Vein endothelial cell (primary cell): ENCODE measurements around a stretch of chr22.

GRCh38 chr22:28453555-28454233 is 225.9 kb downstream of the TTC28 start:
- CAGE, long polyA plus RNA: no peak

DNA sequence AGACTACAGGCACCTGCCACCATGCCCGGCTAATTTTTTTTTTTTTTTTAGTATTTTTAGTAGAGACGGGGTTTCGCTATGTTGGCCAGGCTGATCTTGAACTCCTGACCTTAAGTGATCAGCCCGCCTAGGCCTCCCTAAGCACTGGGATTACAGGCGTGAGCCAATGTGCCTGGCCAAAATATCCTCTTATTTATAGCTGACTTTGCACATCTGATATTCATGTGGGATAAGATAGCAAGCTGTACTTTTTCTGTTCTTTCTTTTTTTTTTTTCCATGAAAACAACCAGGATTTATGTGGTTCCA is 40.0 kb downstream of the CCDC117 start:
- CAGE, long polyA plus RNA: no peak

DNA sequence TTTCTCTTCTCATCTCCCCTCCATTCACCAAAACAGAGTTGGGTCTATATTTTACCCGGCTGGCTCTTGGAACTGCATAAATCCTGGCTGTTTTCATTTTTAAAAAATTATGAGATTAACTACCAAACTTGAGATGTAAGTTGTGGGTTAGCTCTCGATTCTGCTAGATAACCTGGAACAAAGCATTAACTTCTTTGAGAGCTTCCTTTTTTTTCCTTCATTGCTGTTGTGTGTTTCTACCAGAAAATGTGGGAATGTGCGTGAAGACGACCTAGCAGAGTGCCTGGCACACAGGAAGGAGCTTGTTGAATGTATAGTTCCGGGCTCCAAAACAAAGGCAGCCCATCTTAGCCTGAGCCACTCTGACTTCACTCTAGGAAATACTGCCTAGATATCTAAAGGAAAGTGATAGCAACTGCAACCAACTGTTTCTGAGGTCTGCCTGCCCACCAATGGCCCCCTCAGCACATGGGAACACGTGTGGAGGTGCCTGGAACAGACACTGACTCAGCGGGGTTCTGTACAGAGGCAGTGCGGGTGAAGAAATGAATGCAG is 42.5 kb downstream of the CCDC117 start:
- CAGE, long polyA plus RNA: no peak

GRCh38 chr22:28882338-28883040 is 883 bp upstream of the ZNRF3 start:
- CAGE, long polyA plus RNA: no peak

GRCh38 chr22:28892111-28892545 is 8.8 kb downstream of the ZNRF3 start:
- CAGE, long polyA plus RNA: no peak

- CAGE, long polyA plus RNA: no peak
Observed at GRCh38 chr22:28931831-28932593, 48.6 kb downstream of the ZNRF3 start.

DNA sequence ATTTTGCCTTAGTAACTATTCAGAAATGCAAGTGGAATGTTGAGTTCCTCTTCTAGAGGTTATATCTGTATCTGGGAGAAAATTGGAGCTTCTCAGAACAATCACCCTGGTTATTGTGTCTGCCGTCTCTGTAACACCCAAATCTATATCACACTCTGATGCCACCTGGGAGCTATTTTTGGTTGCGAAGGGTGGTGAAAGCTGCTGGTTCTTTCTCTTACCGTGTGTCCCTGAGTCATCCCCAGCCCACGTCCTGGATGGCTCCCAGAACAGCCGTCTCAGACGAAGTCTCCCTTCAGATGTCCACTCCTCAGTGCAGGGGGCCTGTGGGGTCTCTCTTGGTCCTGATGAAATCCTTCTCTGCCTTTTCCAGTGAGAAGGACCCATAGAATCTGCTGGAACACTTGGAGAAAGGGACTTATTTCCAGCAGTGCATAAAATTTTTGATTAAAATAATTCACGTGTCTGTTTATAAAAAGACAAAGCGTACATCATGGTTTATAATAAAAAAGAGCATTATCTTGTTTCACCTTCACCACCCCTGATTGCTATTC is 83.4 kb downstream of the C22orf31 start:
- CAGE, long polyA plus RNA: no peak

- CAGE, long polyA plus RNA: no peak
Observed at GRCh38 chr22:29071247-29072130, 1.3 kb upstream of the KREMEN1 start.

DNA sequence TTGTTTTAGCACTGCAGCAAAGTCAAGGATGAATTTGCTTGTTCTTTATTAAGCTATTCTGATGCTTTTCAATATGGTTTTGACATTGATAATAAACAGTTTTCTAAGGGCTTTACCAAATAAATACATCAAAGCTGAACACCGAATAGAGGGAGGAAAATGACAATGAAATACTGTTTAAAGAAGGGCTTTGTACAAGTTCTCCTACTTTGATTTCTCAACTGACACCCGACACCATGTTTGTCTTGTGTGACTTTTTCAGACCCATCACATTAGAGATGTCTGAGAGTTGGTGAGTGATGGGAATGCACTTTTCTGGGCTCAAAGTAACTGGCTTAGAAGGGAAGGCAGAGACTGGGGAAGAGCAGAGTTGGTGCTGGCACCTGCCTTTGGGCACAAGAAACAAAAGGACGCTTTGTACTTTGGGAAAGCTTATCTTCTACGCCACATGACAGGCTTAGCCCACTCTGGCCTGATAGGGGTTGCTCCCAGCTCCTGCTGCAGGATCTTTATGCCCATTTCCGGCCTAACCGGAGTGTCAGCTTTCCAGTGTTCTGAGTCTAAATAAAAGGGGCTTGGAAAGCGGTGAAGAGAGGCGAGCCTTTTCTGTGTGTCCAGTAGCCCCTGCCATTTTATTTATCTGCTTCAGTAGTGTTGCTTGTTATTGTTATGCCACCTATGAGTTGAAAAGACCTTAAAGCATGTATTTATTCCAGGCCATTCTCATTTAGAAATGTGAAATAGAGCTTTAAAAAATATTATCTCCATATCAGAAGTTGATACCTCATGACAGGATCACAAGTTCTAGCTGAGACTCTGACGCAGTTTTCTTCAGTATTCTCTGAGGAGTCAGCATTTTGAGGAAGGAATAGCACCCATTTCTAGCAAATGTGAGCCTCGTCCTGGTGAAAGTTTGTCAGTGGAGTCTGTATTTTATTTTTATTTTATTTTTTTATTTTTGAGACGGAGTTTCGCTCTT is 24.1 kb downstream of the KREMEN1 start:
- CAGE, long polyA plus RNA: no peak

GRCh38 chr22:29109825-29110685 is 37.2 kb downstream of the KREMEN1 start:
- CAGE, long polyA plus RNA: no peak

DNA sequence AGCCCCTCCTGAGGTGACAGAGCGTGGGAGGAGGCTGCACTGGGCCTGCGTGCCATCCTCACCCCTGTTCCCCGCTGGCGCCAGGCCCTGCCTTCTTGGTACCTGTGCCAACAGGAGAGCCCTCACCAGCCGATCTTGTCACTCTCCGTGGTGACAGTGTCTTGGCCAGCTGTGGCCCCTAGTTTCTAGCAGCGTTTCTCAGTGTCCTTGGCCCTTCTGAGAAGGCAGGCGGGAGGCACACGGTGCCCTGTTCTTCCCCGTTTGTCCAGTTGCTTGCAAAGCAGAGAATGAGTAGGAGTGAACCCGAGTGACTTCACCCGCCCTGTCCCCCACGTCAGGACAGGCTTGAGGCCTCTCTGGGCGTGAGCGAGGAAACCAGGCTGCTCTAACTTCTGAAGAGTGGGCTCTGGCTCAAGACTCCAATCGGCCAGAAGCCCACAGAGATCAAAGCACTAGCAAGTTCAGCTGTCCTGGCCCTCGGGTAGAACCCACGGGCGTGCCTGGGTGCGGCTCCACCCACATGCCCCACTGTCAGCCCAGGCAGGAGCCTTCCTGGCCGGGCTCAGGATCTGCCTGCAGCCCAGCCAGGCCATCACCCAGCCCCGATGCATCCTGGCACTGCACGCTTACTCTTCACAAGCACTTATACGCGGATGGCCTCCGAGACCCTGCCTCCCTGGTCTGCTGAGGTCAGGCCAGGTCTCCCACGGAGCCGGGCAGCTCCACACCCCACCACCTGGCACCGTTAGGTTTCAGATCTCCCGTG is 60.1 kb upstream of the EMID1 start:
- CAGE, long polyA plus RNA: no peak

DNA sequence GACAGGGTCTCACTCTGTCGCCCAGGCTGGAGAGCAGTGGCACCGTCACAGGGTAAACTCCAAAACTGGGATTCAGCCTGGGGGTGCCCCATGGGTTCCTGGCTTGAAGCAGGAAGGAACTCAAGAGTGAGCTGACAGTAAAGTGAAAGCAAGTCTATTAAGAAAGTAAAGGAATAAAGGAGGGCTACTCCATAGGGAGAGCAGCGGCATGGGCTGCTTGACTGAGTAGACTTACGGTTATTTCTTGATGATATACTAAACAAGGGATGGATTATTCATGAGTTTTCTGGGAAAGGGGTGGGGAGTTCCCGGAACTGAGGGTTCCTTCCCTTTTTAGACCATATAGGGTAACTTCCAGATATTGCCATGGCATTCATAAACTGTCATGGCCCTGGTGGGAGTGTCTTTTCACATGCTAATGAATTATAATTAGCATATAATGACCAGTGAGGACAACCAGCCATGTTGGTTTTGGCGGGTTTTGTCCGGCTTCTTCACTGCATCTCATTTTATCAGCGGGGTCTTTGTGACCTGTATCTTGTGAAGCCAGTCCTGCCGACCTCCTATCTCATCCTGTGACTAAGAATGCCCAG is 52.9 kb upstream of the EMID1 start:
- CAGE, long polyA plus RNA: no peak

DNA sequence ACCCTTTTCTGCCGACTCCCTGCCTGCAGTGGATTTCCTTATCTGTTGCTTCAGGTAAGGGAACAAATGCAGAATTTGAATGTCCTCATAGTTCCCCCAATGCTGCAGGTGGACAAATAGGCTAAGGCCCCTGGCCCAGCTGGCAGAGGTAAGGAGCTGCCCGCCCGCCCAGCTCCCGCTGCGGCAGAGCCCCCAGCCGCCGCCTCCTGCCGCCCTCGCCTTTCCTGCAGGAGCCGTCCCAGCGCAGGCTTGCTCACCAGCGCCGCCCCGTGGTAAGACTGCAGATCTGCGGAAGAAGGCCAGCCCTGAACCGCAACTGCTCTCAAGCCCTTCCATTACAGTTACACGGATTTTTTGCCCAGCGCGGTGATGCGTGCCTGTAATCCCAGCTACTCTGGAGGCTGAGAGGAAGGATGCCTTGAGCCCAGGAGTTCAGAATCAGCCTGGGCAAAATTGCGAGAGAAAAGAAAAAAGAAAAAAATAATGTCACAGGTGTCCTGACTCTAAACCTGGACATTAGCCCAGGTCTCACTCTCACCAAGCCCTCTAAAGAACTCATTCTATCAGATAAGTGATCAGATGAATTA is 51.2 kb upstream of the EMID1 start:
- CAGE, long polyA plus RNA: no peak

DNA sequence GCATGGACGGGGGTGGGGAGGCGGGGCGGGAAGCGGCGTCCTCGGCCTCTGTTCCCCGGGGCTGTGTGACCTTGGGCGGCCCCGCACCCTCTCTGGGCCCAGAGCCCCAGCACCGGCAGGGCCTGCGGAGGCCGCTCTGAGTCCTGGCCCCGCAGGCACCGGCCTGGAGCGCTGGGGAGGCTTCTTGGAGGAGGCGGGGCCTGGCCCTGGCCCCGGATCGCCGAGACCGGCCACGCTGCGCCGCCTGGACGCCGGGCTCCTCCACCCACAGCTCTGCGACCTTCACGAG is 685 bp downstream of the GAS2L1 start:
- CAGE, long polyA plus RNA: no peak

- CAGE, long polyA plus RNA: no peak
Observed at GRCh38 chr22:29750702-29751040, 16.1 kb downstream of the ZMAT5 start.

DNA sequence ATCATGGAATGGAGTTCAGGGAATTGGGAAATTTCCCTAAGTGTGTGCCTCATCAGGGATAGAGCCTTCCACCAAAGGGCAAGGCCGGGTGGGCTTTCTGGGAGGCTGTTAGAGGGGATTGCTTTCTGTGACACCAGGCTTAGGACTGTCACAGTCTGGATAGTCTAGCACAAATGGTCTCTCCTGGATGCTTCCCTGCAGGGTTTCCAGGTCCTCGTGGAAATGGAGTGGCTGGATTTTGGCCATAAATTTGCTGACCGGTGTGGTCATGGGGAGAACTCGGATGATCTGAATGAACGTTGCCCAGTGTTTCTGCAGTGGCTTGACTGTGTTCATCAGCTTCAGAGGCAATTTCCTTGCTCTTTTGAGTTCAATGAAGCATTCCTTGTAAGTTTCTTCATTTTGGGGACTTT is 67.1 kb upstream of the HORMAD2 start:
- CAGE, long polyA plus RNA: no peak

DNA sequence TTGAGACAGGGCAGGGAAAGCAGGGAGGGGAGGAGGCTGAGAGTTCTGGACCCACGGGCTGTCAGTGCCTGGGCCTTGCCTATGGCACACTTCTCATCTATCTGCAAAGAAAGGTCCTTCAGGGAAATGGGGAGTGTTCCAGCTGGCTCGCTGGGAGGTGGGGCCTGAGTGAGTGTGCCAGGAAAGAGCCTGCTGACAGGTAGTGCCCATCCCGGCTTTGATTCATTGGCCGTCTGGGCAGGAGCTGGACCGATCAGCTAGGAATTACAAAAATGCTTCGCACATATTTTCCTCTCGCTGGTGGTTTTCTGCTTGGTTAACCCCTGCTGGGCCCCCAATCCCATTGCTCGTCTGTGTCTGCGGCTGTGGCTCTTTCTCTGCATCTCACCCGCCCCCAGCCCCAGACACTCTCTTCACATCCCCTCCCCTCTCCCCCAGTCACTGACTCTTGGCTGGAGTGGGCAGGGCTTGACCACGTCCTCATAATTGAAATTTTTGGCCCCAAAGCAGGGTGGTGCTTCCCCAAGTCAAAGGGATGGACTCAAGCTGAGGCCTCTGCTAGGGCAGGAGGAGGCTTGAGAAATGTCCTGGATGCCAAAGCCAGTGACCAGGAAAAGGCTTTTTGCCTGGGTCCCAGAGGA is 10.8 kb downstream of the LIF start:
- CAGE, long polyA plus RNA: no peak

DNA sequence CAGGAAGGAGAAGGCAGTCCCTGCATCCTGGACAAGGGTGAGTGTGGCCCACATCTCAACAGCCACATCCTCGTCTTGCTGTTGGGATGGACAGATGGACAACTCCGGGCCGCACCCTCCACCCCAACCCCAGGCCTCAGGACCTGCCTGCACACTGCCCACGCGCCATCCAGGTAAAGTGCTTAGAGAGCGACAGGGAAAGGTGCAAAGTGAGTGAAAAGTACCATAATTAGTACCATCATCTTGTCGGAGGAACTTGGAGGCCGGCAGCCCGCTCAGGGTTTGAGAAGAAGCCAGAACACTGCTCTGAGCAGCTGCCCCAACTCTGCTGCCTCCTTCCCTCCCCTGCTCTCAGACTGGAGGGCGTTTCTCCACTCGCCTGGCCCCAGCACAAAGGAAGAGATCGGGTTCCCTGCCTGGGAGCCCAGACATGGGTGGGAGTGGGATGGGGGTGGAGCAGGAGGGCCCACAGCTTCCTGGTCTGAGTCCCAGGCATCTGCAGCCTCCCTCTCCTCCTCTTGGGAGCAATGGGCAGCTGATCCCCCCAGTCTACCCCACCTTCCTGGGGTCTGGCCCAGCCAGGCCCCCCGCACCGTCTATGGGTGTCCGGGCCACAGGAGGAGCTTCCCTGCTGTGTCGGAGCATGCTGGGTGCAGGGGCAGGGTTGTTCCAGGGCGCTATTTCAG is 5.0 kb downstream of the LIF start:
- CAGE, long polyA plus RNA: no peak

DNA sequence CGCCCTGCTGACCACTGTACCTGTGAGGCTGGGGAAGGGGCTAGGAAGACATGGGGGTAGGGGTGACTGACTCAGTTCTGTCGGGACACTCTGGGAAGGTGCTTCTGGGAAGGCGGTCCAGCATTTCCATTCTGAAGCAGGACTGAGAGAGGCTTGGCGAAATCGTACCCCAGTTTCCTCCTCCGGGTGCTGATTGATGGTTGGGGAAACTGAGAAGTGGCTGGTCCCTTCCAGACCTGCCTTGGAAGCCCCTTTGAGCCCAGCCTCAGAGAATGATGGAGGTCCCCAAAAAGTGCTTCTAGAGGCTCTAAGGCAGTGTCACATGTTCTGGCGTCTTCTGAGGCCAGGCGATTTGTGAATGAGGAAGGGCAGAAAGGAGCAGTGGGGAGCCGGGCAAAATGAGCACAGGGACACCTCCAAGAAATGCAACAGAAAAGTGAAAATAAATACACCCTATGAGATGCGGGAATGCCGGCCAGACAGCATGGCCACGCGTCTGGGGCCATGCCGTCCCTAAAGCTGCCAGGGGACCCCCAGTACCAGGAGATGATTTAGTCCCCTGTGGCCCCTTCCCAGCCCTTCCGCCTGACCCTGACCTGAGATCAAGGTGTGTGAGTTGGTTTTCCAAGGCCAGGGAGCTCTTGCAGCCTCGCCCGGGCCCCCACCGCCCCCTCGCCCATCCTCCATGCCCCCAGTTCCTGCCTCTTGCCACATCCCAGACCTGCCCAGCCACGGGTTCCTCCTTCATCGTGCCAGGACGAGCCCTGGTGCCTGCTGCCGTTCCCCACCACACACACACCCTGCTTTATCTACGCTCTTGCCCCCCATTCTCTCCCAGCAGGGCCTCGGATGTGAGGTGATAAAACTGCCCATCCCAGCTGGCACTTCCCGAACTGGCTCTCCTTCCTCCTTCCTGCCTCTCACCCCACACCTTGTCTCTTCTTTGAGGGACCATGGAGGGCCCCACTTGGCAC is 1.2 kb upstream of the LIF start:
- CAGE, long polyA plus RNA: no peak

DNA sequence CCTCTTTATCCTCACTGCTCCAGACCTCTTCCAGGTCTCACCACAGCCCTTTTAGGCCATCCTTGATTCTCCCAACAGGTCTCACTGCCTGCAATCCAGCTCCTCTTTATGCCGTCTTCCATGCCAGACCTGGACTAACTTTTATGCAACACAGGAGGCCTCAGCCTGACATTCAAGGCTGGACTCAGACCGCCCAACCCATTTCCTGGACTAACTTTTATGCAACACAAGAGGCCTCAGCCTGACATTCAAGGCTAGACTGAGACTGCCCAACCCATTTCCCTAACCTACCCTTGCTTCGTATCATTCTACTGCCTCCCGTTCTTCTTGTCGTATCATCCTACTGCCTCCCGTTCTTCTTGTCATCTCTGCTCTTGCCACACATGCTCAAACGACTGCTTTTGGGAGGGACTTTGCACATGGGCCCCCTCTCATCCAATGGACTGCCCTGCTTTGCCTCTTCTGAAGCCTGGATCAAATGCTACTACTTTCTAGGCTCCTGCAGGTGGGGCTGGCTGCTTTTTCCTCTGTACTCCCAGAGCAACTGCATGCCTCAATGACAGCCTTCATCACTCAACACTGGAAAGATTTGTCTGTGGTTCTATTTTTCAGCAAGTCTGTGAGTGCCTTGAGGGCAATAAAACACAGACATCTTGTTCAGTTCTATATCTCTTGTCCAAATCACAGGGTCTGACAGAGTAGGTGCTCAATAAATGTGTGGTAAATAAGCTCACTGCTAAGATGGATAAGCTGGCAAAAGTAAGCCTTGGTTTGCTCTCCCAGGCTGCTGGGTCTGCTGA is 7.8 kb downstream of the TBC1D10A start:
- CAGE, long polyA plus RNA: no peak